ENCODE measurements around the genes PTPRT and TOX2.

- PRO-cap, result no peak
Measured at GRCh38 chr20:41158339-41158961, 21.1 kb downstream of the PLCG1 start.

GRCh38 chr20:41261944-41262403 is 55.6 kb downstream of the ZHX3 start:
- PRO-cap, result no peak

GRCh38 chr20:41284408-41285311 is 32.9 kb downstream of the ZHX3 start:
- PRO-cap, result no peak

- PRO-cap, result no peak
Measured at GRCh38 chr20:41309098-41309694, 8.3 kb downstream of the ZHX3 start.

- PRO-cap, result no peak
Measured at GRCh38 chr20:41321620-41321959, 4.1 kb upstream of the ZHX3 start.

DNA sequence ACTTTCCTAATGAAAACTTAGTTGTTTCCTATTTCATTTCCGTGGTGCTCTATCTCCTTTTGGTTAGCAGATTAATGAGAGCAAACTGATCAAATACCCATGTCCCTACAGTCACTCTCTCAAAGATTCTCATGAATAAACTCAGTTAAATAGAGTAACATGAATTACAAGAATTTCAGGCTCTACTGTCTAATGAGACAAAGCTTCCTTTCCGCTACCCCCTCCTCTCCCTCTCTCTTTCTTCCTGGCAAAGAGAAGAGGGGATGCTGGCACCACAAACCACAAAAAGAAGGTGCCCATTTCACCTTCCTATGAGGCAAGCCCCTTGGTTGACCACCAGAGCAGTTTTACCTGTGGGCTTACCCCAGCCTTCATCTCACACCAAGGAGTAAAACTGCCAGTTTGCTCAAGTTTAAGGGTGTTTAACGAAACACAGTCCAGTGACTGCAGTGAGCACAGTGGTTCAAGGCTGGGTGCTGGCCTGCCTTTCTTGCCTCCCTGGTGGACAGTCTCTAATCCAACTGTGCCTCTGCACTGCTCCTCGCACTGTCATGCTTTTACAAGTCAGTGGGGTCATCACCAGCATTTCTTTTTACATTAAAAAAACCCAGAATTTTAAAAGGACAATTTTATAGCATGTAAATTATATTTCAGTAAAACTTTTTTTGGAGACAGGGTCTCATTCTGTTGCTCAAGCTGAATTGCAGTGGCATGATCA is 16.0 kb downstream of the CHD6 start:
- PRO-cap, result no peak

DNA sequence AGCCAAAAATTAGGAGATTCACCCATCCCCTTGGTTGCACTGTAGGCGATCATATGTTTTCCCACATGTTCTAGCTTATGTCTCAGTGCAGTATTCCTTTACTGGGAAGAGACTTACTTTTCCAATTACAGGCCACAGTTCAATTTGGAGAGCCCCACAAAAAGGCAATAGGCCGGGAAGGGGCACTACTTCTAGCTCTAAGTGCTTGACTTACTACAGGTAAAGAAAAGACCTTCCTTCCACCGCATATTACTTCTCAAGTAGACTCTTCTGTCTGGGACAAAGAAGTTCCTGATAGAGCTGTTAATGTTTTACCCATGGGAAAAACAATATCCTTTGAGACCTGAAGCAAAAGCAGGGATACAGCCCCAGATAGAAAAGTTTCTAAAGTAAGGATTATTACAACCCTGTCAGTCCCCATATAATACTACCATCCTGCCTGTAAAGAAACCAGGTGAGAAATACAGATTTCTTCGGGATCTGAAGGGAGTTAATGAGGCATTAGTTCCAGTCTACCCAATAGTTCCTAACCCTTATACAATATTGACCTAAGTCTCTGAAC is 70.1 kb upstream of the CHD6 start:
- PRO-cap, result no peak

DNA sequence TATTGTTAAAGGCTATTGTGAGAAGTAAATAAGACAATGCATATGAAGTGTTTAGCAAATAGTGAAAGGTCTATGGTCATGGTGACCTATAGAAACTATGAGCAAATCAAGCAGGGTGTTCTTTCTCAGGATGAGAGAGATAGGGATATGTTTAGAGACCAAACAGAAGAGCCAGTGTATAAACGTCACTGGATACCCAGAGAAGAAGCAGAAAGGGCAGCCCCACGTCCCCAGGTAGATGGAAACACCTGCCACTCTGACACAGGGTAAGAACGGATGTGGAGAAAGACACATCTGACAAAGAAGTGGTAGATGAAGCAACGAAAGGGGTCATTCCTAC is 470.1 kb downstream of the PTPRT start:
- PRO-cap, result no peak

GRCh38 chr20:43189789-43190323 is at the start of gene PTPRT:
TSS of gene PTPRT (minus strand) at chr20:43189906.
- PRO-cap, result unidirectional peak, minus-strand start at chr20:43189906

DNA sequence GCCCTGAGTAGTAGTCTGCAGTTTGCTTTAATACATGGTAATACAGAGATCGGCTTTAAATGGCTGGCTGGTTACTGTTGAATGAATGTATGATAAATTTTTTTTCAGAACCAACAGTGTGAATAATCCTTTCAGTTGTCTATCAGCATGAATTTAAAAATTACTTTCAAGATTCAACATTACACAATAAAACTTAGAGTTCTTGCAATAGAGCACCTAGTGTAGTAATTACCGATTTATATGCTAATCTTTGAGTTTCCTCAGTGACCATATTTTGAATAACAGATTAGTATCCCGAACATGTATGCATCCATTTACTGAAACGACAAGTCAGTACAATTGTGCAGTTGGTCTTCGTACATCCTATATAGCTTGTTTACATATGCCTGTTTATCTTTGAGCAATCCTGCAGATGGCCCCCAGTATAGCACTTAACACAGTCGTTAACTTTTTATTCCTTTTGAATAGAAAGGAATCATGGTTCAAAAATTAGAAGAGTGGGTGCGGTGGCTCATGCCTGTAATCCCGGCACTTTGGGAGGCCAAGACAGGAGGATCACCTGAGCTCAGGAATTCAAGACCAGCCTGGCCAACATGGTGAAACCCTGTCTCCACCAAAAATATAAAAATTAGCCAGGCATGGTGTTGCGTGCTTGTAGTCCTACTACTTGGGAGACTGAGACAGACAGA is 6.5 kb downstream of the SRSF6 start:
- PRO-cap, result no peak

DNA sequence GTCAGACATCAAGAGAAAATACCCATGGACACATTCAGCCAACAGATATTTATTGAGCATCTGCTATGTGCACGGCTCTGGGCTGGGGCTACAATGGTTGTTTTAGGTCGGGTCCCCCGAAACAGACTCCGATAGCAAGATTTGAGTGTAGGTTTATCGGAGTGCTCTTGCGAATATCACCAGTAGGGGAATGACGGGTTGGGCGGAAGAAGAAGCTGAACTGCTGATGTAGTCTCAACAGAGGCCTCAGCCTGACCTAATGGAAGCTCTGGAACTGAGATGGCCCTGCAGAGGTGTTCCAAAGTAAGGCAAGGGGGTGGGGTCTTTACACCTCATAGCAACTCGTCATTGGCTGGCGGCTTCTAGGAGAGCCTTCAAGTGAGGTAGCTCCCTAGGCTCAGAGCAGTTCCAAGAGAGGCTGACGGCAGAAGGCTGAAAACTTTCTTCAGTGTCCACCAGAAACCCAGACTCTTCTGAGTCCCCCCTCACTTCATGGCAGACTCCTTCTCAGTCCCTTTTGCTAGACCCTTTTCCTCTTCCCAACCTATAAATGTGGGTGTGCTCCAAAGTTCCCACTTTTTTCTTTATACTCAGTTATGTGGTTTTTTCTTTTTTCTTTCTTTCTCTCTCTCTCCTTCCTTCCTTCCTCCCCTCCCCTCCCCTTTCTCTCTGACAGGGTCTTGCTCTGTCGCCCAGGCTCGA is 1.2 kb downstream of the L3MBTL1 start:
- PRO-cap, result bidirectional peak, plus-strand start at position 405 of the sequence, minus-strand start at position 276 of the sequence

GRCh38 chr20:43559373-43559955 is 637 bp downstream of the SGK2 start:
- PRO-cap, result no peak

GRCh38 chr20:43579711-43580710 is 10.7 kb upstream of the IFT52 start:
- PRO-cap, result no peak

- PRO-cap, result bidirectional peak, plus-strand start at chr20:43914852, minus-strand start at chr20:43914707
Measured at GRCh38 chr20:43914648-43915360, at the start of gene TOX2. TSS of gene TOX2 (plus strand) at chr20:43914852.

DNA sequence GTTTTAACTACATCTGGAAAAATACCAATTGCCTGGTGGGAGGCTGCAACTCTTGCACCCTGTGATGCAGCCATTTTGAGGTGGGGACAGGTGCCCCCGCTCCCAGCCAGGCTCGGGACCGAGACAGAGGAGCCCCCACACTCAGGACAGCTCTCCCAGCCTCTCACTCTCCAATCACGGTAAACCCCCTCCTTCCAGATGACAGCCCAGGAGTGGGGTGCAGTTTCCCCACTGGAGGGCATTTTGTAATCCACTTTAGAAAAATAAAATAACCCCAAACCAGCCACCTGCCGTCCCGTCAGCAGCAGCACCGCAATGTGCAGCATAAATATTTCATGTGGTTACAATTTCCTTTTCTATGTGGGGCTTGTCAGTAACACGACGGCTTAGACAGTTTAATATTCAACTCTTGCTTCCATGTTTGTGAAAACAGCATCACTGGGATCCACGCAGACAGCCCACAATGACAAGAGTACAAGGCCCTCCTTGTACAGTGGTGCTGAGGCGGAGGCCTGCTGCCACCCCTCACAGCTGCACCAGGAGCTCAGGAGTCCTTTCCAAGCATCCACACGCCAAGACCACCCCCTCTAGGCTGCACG is 116.8 kb downstream of the JPH2 start:
- PRO-cap, result no peak

- PRO-cap, result no peak
Measured at GRCh38 chr20:44287027-44287678, 23.8 kb downstream of the FITM2 start.

- PRO-cap, result no peak
Measured at GRCh38 chr20:44351655-44352651, 3.5 kb upstream of the HNF4A start.

DNA sequence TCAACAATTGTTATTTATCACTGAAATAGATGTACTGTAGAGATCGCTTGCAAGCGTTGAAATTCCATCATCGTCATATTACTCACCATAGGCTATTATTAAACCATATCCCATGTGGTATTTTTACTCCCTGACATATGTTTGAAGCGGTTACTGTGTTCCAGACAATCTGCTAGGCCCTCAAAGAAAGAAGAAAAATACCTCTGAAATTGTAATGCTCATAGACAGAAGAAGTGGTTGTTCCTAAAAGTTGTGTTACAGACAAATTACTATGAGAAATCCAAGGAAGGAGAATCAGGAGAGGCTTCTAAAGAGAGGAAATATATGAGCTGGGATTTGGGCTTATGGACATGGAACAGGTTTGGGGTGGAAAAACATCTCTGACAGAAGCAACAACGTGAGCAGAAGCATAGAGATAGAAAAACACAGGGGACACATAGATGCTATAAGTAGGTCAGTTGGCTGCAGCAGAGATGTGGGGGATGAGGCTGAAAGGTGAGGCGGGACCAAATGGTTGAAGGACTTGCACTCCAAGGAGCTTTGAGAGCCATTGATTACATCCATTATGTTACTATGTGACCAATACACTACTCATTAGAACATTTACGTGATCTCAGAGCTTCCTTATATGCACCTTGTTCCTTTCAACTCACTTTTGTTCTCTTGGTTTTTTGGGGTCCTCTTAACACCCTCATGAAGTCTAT is 48.1 kb upstream of the TTPAL start:
- PRO-cap, result no peak

GRCh38 chr20:44492422-44492908 is 16.8 kb downstream of the TTPAL start:
- PRO-cap, result no peak

DNA sequence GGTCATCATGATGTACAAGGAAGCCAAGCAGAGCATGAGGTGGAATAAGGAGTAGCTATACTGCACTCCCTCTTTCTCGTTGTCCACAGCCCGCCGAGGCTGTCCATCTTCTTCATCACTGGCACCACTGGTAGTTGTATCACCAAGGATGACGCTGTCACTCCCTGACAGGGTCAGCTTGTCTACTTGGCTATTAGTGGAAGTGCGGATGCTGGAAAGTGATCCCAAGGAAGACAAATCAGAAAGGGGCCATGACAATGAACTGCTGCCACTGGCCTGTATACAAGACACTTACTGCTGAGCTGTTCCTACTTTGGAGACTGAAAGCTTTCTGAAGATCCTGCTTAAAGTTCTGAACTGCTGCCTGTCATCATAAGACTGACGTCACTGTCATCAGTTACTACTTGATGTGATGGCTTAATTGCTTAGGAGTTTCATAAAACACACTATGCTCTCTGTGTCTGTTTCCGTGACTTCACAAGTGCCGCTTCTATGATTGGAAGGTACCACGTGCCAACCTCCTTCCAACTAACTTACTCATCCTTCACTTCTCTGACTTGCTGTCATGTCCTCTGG is 20.7 kb downstream of the SERINC3 start:
- PRO-cap, result no peak